Measurements from ENCODE around the genes COQ6 and ABCD4.

- PRO-cap, 2 experiments, result no peak in any of the 2 experiments
Measured at GRCh38 chr14:73272197-73272751, 35.0 kb downstream of the PAPLN start.

DNA sequence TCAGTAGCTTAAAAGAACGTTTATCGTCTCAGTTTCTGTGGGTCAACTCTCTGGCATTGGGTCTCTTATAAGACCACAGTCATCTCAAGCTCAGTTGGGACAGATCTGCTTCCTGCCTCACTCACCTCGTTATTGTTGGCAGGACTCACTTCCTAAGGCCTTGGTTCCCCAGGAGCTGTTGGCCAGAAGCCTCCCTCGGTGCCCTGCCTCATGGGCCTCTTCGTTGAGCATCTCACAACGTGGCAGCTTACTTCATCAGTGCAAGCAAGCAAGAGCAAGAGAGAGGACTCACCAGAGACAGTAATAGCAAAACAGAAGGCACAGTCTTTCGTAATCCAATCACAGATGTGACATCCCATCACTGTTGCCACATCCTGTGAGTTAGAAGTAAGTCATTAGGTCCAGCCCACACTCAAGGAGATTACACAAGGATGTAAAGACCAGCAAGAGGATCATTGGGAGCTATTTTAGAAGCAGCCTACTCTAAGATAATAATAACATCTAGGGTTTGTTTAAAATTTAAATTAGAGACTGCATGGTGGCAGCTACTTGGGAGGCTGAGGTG, 5.1 kb upstream of the NUMB start:
- PRO-cap, 2 experiments, result no peak in any of the 2 experiments

DNA sequence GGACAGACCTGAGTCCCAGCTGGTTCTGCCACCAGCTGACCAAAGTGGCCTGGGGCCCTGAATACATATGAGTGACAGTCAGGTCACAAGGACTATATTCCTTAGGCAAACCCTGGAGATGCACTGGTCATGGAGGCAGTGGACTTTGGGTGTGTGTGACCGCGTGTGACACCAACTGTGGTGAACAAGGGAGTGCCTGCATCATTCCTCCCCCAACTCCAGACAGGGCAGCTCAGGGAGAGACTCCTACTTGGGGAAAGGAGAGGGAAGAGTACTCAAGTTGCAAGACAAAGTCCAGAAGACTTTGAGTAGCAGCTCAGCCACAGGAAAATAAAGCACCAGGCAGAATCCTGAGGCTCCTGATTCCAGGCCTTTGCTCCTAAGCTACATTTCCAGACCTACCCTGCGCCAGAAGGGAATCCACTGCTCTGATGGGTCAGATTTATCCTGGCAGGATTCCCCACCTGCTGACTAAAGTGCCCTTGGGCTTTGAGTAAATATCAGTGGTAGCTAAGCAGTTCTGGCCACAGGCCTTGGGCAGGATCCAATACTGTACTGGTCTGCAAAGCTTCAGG, 10.6 kb upstream of the ACOT1 start:
- PRO-cap, 2 experiments, result no peak in any of the 2 experiments

DNA sequence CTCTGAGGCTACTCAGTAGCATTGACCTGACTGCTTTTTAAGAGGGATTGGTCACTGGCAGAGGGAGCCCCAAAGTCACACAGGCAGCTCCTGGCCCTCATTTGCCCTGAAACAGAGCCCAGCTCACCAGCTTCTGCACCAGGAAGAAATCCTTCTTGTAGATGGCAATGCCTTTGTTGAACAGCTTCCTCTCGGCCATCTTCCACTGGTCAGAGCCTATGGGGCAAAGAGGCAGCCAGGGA, 10.9 kb upstream of the PNMA1 start:
- PRO-cap, 2 experiments, result no peak in any of the 2 experiments

- PRO-cap, 2 experiments, result no peak in any of the 2 experiments
Measured at GRCh38 chr14:73726508-73727053, 12.4 kb upstream of the PNMA1 start.

- PRO-cap, 2 experiments, result no peak in any of the 2 experiments
Measured at GRCh38 chr14:73760644-73760967, 503 bp upstream of the MIDEAS start.

DNA sequence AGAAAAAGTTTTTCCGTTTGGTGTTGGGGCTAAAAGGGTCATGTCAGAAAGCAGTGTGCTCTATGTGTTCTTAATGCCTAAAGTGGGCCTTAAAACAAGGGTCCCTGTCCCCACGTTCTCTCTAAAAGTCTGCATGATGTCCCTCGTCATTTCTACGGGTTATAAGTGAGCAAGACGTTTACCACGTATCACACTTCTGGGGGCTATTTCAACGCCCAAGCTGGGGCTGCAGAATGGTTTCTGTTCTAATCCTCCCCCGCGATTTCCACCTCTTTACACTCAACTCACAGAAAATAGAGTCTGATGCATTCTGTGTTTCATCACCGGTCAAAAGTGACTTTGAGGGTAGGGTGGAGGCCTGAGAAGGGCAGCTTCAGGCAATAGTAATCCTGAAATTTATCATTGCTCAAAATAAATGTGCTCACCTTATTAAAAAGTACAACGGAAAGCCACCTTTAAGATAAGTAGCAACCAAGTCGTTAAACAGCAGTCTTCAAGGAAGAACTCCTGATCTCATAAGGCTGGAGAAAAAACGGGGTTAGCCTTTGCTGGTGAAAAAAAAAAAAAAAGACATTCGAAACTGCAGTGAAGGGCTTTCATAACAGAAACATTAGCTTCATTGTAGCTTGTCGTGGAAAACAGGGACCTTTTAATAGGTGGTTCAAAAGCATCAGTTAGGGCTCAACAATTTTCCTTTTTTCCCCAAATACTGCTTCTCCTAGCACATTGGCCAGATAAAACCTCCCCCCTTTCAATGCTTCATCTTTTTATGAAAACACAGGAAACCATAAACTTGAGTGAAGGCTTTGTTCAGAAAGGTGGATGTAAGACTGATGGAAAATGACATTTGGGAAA, 27.7 kb upstream of the MIDEAS start:
- PRO-cap, 2 experiments, result peak in 1 of 2 experiments; most common minus-strand start position 135 of the sequence (in 1)

GRCh38 chr14:73797629-73798059, 37.5 kb upstream of the MIDEAS start:
- PRO-cap, 2 experiments, result no peak in any of the 2 experiments

DNA sequence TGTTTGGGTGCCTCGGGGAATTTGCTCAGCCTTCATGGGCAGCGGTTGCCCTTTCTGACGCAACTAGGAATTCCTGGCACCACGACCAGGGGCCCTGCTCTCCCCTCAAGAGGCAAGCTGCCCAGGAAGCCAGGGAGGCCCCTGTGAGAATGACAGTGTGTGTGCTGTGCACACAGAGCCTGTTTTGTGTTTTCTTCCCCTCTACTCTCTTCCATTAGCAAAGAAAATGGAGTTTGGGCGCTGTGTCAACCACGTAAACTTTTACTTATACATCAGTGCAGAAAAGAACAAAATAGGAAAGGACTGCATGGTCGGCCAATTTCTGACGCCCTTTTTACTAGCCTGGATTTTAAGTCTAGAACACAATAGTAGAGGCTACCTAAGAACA, 18.0 kb upstream of the PTGR2 start:
- PRO-cap, 2 experiments, result no peak in any of the 2 experiments

GRCh38 chr14:73949620-73950959, at the start of gene COQ6:
COQ6 (plus strand) TSS chr14:73950302.
- PRO-cap, 2 experiments, result peak in 2 of 2 experiments; most common plus-strand start chr14:73949830 (in 1); most common minus-strand start chr14:73950094 (in 2)

DNA sequence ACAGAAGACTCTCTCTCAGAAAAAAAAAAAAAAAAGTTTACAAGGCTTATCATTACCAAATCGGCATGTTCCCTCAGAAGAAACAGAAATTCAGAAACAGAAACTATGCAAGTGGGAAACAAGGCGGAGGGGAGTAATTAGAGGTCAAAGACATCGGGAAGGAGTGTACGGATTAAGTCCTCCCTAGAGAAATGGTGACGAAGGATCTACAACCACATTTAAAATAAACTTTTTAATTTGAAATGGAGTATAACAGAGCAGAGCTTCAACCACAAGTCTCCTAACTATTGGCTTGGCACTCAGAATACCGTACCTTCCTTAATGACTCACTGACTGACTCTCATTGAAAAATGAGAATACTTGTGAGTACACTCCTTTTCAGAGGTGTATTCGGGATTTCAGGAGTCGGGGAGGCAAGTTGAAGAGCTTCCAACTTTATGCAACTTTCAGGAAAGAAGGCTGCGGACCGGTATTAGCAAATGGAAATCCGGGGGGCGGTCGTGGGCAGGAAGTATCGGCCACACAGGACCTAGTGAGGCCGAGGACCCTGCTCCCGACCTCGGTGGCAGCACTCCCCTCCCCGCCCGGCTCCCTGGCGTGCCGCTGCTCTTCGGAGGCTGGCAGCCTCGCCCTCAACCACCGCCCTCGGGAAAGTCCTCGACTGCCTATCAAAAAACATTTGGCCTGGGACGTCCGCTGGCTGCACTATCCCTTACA, 769 bp downstream of the ENTPD5 start:
- PRO-cap, 2 experiments, result no peak in any of the 2 experiments

DNA sequence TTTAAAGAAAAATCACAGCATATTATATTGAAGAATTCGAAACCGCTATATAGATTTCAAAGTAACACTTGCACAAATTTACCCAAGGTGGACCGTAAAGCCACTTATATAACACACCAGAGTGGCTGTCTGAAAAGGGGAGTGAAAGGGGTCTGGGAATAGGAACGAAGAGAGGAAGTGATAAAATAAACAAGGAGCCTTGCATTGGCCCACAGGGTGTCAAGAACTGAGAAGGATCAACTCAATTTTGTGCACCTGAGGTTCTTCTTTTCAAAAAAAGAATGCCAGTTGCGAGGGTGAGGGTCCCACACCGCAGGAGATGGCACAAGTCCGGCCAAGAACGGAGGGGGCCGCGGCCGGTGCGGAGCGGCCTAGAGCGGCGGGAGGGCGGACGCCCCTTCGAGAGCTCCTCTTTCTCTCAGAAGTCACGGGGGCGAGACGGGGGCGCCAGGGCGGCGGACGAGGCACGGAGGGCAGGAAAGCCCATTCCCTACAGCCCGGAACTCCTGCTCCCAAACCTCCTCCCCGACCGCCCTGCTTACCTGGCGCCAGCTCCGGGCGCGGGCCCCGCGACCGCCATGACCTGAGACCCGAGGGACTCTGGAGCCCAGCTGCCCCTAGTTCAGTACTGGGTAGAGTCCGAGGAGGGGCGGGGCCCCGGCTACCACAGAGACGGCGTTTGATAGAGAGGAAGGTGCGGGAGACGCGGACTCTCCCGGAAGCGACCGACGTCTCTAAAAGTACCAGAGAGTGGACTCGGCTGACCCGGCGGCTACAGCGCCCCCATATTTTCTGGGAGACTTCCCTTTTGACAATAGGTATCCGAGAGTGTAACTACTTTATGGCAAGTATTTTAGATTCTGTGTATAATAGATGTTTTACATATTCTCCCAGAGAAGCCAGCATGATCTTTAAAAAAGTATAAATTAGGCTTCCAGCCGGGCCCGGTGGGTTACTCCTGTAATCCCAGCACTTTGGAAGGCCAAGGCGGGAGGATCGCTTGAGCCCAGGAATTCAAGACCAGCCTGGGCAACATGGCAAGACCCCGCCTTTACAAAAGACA, at the start of gene ABCD4:
ABCD4 (minus strand) TSS at position 602 of the 1,063 bp plus-strand sequence.
- PRO-cap, 2 experiments, result peak in 2 of 2 experiments; most common plus-strand start position 664 of the sequence (in 1); most common minus-strand start position 602 of the sequence (in 2)

GRCh38 chr14:74400977-74401804, 24.8 kb downstream of the SYNDIG1L start:
- PRO-cap, 2 experiments, result peak in 1 of 2 experiments; most common plus-strand start chr14:74401681 (in 1)

DNA sequence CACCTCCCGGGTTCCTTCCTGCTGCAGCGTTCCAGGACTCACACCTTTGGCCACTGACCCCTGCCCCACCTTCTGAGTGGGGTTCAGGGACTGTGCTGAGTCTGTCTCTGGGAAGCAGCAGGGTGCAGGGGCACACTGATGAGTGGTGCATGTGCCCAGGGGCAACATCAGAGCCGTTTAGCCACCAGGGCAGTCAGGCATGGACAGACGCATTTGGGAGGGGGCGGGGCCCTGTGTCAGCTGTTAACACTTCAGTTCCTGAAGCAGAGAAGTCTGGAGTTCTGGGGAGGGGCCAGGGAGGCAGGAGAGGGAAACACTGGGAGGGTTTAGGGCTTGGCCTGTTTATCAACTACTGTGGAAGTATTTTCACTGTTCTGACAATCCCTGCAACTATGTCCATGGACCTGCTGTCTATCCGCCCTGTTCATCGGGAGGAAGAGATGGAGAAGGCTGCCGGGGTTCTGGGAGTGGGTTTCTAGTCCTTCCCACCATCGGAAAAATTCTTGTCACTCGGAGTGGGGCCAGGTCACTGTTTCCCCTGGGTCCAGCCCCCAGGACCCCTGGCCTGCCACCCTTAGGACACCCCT, 24.0 kb downstream of the SYNDIG1L start:
- PRO-cap, 2 experiments, result no peak in any of the 2 experiments

GRCh38 chr14:74504627-74505218, 11.2 kb downstream of the ISCA2 start:
- PRO-cap, 2 experiments, result no peak in any of the 2 experiments

DNA sequence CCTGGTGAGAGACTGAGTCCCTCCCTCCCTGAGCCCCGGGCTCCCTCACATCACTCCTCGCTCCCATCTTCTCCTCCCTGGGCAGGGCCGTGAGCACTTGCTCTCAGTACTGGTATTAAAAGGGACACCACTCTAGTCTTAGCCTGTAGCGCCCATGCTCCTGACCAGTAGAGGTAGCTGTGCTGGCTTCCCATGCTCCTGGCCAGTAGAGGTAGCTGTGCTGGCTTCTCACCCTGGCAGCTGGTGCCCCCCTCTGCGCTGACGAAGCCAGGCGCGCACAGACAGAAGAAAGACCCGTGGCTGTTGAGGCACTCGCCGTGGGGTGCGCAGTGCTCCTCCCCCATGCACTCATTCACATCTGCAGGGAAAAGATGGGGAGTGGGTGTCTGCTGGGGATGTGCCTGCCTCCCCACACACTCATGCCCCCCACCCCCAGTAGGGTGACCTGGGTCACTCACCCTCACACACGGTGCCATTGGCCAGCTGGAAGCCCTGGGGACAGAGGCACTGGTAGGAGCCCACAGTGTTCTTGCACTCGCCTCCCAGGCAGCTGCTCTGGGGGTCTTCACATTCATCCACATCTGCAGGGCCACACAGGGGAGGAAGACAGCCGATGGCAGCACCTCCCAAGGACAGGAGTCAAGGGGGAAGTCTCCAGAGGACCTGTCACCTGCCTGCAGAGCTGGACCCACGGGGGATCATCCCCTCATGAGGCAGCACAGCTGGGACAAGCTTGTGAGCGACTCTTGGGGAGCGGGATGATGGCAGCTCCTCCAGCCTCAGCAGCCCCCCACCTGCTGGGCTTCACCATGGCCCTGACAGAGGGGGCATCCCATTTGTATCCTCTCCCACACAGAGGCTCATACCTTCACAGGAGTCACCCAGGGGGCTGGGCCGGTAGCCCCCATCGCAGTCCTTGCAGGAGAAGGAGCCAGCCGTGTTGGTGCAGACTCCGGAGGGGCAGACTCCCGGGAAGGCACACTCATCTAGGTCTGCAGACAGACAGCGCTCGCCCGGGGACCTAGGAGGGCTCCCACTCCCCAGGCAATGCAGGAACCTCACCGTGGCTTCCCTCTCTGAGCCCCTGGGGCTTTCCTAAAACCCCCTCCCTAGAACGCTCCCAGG, 15.2 kb downstream of the ISCA2 start:
- PRO-cap, 2 experiments, result no peak in any of the 2 experiments

DNA sequence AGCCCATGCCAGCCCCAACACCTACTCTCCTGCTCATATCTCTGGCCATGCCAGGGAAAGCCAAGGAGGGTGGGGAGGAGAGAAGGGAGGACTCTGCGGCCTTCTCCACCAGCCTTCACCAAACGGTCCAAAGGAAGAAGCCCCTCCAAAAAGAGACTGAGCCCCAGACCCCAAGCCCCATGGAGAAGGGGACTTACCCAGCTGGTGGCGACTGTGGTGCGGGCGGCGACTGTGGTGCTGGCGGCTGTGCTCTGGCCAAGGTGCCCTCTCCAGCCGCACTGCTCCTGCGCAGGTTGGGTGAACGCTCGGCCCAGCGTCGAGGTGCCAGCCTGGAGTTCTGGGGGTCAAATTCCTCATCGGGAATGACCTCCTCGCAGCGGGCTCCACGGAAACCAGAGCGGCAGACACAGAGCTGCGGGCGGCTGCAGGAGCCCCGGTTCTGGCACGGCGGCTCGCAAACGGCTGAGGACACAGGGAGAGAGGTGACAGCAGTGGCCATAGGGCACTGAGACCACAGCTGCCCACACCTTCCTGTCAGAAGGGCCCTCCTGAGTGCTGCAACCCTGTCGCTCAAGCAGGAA, 26.3 kb downstream of the LTBP2 start:
- PRO-cap, 2 experiments, result no peak in any of the 2 experiments

- PRO-cap, 2 experiments, result no peak in any of the 2 experiments
Measured at GRCh38 chr14:74594713-74595618, 17.1 kb downstream of the LTBP2 start.

- PRO-cap, 2 experiments, result no peak in any of the 2 experiments
Measured at GRCh38 chr14:74656011-74656421, 44.0 kb upstream of the LTBP2 start.

DNA sequence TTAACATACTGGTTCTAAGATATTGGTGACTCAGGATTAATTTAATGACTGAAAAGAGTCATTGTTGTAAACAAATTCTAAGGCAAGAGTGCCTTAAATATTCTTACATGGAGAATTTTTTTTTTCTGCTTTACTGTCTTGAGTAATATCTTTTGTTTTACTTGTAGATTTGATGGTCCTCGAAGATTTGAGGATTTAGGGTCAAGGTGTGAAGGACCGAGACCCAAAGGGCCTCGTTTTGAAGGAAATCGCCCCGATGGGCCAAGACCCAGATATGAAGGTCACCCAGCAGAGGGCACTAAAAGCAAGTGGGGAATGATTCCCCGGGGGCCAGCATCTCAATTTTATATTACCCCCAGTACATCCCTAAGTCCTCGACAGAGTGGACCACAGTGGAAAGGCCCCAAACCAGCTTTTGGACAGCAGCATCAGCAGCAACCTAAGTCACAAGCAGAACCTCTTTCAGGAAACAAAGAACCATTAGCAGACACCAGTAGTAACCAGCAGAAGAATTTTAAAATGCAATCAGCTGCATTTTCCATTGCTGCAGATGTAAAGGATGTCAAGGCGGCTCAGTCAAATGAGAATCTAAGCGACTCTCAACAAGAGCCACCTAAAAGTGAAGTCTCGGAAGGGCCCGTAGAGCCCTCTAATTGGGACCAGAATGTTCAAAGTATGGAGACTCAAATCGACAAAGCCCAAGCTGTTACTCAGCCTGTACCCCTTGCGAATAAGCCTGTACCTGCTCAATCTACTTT, 34.5 kb downstream of the YLPM1 start:
- PRO-cap, 2 experiments, result no peak in any of the 2 experiments

Measured in cytotoxic T cell (primary cell).